SK-MEL-5 (cell line): Measurements from ENCODE around the gene SPOPL.

GRCh38 chr2:136117863-136118009, 213 bp downstream of the CXCR4 start:
RAMPAGE:
- cytosol, long total RNA = no peak
- long total RNA = no peak
- nucleus, long total RNA = no peak

DNA sequence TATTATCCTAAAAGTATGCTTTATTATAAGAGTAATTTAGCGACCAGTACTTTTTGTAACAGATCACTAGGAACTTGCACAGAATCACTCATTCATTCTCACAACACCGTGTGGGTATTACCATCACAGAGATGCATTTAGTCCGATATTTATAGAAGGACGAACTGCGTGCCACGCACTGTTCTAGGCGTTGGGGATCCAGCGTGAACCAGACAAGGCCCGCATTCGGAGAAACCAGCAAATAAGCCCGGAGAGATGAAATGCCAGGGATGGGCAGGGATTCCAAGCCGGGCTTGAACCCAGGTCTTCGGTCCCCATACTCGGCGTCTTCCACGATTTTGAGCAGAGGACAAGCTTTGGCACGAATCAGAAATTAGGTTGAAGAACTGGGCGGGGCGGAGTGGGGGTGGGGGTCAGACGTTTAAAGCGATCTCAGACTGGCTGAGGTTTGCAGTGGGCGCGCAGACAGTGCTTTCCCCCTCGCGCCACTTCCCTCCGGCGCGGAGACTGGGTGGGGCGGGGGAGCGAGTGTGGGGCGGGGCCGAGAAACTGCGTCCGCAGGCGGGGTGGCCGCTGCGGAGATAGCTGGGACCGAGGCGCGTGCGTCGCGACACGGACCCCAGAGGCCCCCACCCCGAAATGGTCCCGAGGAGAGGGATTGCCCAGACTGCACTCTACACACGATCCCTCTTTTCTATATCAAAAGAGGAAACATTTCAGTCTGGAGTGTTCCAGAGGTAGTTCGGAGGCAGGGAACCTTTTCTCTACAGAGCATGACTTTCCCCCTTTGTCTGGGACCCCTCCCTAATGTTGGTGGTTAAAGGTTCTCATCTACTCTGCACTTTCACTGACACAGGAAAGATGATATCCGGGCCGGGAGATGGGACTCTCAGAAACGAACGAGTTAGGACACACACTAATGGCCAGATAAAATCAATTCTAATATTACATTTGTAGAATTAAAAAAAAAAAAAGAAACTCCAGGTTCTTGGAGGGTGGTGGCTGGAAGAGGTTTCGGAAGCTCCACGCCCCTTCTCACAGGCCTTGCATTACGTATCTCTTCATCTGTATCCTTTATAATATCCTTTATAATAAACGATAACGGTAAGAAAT, 1.2 kb upstream of the CXCR4 start:
RAMPAGE:
- cytosol, long total RNA = no peak
- long total RNA = no peak
- nucleus, long total RNA = no peak

RAMPAGE:
- cytosol, long total RNA = no peak
- long total RNA = no peak
- nucleus, long total RNA = no peak
Observed at GRCh38 chr2:136206492-136207060, 88.6 kb upstream of the CXCR4 start.

GRCh38 chr2:136381876-136382815, 264.2 kb upstream of the CXCR4 start:
RAMPAGE:
- cytosol, long total RNA = no peak
- long total RNA = no peak
- nucleus, long total RNA = no peak

GRCh38 chr2:136389674-136390466, 271.9 kb upstream of the CXCR4 start:
RAMPAGE:
- cytosol, long total RNA = no peak
- long total RNA = no peak
- nucleus, long total RNA = no peak

RAMPAGE:
- cytosol, long total RNA = no peak
- long total RNA = no peak
- nucleus, long total RNA = no peak
Observed at GRCh38 chr2:138395418-138395852, 106.1 kb upstream of the SPOPL start.

RAMPAGE:
- cytosol, long total RNA = no peak
- long total RNA = no peak
- nucleus, long total RNA = no peak
Observed at GRCh38 chr2:138501034-138501330, 588 bp upstream of the SPOPL start.

GRCh38 chr2:138501331-138502394, at the start of gene SPOPL:
Gene SPOPL (plus strand): TSS chr2:138501770.
RAMPAGE:
- cytosol, long total RNA = no peak
- long total RNA = start-site peak on the minus strand at chr2:138501681-138501689, 10 and 9 reads in 2 replicates
- nucleus, long total RNA = no peak

RAMPAGE:
- cytosol, long total RNA = no peak
- long total RNA = no peak
- nucleus, long total RNA = no peak
Observed at GRCh38 chr2:139697579-139697937, 917.4 kb upstream of the NXPH2 start.

DNA sequence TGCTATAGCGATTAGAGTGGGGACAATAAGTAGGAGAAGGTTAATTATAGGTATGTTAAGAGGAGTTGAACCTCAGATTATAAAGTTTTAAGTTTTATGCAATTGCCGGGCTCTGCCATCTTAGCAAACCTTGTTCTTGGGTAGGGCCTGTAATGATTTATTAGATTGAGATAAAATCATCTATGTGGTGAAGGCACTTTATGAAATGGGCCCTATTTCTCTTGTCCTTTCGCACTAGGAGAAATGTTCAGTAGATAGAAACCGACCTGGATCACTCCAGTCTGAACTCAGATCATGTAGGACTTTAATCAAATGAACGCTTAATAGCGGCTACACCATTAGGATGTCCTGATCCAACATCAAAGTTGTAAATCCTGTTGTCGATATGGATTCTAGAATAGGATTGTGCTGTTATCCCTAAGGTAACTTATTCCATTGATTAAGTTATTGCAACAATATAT, 1441.3 kb upstream of the NXPH2 start:
RAMPAGE:
- cytosol, long total RNA = no peak
- long total RNA = no peak
- nucleus, long total RNA = no peak

GRCh38 chr2:142121405-142121812, 9.4 kb downstream of the LRP1B start:
RAMPAGE:
- cytosol, long total RNA = no peak
- long total RNA = no peak
- nucleus, long total RNA = no peak

DNA sequence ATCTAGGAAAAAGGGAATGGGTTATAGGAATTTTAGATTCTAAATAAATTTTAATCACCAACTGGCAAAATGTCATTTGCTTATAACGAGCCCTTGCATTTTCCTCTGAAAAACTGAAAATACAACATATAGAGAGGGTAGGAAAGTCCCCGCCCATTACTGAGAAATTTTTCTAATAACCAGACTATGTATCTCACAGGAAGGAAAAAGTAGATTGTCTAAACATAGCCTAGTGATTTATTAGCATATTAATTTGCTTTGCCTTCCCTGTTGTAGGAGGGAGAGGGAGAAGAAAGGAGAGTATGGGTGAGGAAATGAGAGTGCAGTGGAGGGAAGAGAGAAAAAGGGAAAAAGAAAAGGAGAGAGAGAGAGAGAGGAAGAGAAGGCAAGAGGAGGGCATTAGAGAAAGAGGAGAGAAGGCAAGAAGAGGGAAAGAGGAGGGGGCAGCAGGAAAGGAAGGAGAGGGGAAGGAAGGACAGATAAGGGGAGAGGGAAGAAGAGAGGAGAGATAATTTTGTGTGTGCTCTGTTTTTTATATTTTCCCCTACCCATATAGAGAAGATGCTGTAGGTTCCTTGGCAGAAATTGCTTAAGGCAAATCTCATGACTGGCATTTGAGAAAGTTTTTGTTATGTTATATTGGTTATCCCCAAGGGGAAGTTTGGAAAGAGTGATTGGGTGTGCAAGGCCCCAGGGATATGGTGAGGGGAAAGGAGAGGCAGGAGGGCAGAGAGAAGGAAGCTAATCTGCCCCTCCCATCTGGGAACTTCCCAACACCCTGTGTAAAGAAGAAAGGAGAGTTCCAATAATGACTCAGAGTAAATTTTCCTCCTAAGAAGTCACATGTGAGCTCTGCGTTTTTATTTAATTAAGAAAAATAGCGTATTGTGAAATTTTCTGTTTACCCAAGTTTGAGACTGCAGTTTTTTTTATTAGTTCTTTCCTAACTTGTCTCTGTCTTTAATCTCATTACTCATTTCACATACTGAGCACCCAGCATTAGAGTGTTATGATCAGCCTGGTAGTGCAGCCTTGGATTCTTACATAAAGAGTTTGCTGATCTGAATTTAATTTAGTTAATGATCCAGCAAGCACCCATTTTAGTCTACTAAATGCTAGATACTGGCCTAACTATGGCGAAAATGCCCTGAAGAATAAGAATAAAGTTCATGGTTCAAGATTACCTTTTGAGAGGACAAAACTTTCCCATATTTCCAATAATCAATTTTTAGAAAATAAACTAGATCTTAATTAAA, 3.3 kb upstream of the KYNU start:
RAMPAGE:
- cytosol, long total RNA = no peak
- long total RNA = no peak
- nucleus, long total RNA = no peak

DNA sequence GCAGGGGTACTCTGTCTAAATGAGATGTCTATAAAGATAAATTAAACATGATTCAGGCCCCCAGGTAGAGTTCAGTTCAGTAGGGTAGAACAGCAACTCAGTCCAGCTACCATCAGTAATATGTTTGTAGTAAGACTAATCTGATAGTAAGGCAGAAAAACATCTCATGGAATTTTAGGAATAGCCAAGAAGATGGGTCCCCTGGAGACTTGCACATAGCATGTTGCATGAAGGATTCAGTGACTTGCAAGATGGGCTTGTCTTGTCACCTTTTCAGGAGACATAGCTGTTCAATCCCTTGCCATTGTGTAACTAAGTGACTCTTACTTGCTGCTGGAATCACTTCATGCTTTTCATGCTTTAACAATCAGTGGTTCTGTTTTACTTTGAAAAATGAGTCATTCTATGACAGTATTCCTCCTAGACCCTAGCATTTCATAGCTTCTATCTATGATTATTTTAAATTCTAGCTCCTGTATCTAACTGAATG, 2.7 kb downstream of the KYNU start:
RAMPAGE:
- cytosol, long total RNA = no peak
- long total RNA = no peak
- nucleus, long total RNA = no peak

DNA sequence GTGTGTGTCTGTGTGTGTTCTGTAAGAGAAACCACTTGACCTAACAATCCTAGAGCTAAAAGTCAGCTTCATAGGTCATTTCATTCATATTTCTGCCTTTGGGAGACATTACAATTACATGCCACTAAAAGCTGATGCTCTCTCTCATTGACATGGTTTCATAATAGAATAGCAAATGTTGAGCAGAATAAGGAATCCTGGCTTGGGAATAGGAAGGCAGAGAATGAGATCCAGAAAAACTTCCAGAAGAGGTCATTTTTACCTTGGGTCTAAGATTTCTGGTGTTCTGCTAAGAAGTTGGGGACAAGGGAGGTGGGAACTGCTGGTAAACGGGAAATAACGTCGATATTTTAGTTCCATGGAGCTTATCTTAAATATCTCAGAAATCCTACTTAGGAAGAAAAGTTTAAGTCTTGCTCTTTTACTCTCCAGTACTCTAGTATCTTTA, 96.5 kb upstream of the ARHGAP15 start:
RAMPAGE:
- cytosol, long total RNA = no peak
- long total RNA = no peak
- nucleus, long total RNA = no peak

GRCh38 chr2:143150270-143150772, 21.1 kb downstream of the ARHGAP15 start:
RAMPAGE:
- cytosol, long total RNA = no peak
- long total RNA = no peak
- nucleus, long total RNA = no peak

DNA sequence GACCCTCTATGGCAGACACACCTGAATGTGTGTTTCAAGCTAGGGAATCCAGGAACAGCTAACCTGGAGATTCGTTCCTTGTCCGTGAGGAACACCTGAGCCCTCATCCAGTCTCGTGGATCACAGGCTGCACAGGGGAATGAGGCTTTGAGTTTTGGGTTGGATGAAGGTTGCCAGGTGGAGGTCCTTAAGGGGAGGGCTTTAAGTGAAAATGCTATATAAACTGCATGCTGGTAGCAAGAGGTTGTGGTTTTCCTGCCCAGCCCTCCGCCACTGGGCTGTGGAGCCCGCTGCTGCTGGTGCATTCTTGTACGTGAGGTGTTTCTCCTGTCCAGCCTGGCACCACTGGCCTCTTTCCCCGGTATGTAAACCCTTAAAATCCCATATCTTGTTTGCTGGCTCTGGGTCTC, 117.8 kb downstream of the ARHGAP15 start:
RAMPAGE:
- cytosol, long total RNA = no peak
- long total RNA = no peak
- nucleus, long total RNA = no peak

RAMPAGE:
- cytosol, long total RNA = no peak
- long total RNA = no peak
- nucleus, long total RNA = no peak
Observed at GRCh38 chr2:143258094-143259103, 129.2 kb downstream of the ARHGAP15 start.

GRCh38 chr2:144099756-144100140, 232.6 kb downstream of the GTDC1 start:
RAMPAGE:
- cytosol, long total RNA = no peak
- long total RNA = no peak
- nucleus, long total RNA = no peak

DNA sequence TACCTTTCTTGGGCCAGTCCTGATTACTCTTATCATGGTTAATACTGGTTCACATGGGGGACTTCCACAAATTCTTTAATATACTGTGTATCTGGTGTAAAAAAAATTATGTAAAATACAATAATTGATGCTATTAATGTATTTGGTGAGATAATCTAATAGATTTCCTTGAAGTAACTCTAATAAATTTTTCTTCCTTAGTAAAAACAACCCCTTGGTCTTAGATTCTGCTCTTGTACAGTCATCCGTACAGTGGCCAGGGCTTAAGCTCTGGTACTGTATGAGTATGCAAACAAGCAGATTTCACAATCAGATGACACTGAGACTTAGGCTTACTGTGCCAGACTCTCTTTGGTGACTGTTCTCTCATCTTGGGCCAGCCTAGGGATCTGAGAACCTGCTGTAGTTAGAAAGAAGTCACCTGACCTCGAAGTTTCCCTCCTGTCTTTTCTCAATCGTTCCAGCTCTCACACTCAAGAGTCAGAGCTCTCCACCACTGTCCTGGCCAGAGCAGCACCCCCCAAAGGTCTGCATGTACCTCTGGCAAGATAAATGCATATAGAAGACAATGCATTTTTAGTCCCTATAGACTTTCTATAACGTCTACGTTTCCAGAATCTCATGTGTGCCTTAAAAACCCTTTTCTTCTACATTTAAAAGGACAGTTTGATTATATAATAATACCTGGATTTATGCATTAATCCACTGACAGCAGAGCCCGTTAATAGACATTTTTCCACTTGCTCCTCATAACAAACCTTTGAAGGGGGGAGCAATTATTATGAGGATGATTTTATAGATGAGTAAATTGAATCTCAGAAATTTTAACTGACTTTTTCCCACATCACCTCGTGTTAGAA, 63.2 kb downstream of the ZEB2 start:
RAMPAGE:
- cytosol, long total RNA = no peak
- long total RNA = no peak
- nucleus, long total RNA = no peak

DNA sequence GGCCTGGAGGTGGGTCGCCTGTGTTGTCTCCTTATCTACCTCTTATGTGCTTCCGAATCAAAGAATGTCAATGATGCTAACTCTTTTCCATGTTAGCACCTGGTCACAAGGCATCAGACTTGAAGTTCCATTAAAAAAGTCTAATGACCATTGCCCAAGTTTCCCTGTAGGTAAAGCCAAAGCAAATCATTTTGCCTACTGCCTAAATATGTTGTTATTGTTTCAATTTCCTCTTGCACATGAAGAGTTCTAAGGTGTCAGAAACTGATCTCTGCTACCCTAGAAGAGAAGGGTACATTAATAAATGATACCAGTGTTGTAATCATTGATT, 45.7 kb downstream of the ZEB2 start:
RAMPAGE:
- cytosol, long total RNA = no peak
- long total RNA = no peak
- nucleus, long total RNA = no peak